Cerebellum (tissue), 5 donors: ENCODE results near the gene AKR1C4.

DNA sequence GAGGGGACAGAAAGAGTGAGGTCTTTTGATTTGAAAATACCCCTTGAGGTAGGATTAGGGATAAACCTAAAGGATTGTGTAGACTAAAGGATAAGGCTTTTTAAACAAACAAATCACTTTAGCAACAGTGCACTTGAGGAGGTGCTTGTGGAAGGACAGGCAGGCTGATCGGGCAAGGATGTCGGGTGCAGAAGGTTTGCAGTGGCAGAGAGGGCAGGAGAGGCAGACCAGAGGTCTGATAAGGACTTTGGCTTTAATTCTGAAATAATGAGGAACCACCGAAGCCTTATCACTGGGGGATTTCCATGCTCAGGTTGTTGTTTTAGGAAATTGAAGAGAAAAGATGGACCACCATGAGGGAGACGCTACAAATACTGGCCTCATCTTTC, 119.4 kb upstream of the KLF6 start:
- PRO-cap, 3 experiments: no peak in any of the 3 experiments
- RAMPAGE, long total RNA: no peak

GRCh38 chr10:4061967-4062509, 277.0 kb upstream of the KLF6 start:
- PRO-cap, 3 experiments: no peak in any of the 3 experiments
- RAMPAGE, long total RNA: no peak

- PRO-cap, 3 experiments: no peak in any of the 3 experiments
- RAMPAGE, long total RNA: no peak
Measured at GRCh38 chr10:4067262-4068259, 282.6 kb upstream of the KLF6 start.

GRCh38 chr10:4086378-4086926, 301.4 kb upstream of the KLF6 start:
- PRO-cap, 3 experiments: no peak in any of the 3 experiments
- RAMPAGE, long total RNA: no peak

- PRO-cap, 3 experiments: no peak in any of the 3 experiments
- RAMPAGE, long total RNA: no peak
Measured at GRCh38 chr10:4120359-4120999, 335.5 kb upstream of the KLF6 start.

DNA sequence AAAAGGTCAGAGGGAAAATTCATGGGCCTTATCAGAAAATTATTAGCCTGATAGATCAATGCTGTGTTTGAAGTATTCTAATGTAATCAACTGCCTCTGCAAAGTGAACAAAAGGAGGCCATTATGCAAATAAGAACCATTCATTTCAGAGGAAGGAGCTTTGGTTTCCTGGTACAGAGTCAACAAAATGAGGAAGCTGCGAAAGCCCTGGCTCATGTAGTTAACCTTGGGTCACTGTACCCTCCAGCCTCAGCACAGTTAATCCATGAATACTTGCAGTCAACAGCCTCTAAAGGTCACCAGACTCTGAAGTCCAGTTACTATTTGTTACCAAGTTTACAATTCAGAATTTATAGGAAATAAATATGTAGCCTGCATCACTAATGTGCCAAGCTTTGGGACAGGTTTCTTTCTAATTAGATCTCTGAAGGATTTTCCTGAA, 343.0 kb upstream of the KLF6 start:
- PRO-cap, 3 experiments: no peak in any of the 3 experiments
- RAMPAGE, long total RNA: no peak

GRCh38 chr10:4242322-4243085, 457.5 kb upstream of the KLF6 start:
- PRO-cap, 3 experiments: no peak in any of the 3 experiments
- RAMPAGE, long total RNA: no peak

DNA sequence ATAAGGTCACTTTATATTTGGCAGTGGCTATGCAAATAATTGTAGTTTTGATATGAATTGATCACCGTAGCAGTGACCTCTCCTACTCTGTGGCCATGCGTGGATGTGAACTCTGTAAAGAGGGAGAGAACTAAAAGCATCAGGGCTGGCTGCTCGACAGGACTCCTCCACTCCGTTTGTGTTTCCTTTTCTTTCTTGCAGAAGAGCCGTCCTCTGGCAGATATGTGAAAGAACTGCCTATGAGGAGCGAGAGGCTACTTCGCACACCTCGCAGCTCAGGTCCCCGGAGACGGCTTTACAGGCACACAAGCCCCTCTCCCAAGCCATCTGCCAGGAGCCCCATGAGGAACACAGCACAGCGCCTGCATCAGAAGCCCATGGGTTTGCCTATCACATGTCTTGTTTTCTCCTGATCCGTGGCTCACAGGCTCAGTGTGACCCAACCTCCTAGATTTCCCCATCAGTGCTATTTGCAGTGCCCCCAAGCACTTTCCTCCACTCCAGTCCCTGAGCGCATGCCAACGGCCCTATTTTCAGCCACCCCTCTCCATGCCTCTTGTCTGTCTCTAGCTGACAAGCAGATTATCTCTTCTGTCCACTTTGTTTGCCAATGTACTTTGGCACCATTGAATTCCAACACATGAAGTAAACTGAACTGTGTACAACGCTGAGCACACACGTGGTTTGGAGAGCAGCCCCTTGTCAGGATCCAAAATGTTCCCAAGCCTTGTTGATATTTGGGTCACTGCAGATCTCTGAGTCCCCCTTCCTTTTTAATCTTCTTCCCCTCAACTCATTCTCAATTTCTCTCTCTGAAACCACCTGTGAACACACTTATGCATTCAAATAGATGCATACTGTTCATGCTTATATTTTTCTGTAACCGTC, 164.3 kb upstream of the AKR1E2 start:
- PRO-cap, 3 experiments: no peak in any of the 3 experiments
- RAMPAGE, long total RNA: no peak

DNA sequence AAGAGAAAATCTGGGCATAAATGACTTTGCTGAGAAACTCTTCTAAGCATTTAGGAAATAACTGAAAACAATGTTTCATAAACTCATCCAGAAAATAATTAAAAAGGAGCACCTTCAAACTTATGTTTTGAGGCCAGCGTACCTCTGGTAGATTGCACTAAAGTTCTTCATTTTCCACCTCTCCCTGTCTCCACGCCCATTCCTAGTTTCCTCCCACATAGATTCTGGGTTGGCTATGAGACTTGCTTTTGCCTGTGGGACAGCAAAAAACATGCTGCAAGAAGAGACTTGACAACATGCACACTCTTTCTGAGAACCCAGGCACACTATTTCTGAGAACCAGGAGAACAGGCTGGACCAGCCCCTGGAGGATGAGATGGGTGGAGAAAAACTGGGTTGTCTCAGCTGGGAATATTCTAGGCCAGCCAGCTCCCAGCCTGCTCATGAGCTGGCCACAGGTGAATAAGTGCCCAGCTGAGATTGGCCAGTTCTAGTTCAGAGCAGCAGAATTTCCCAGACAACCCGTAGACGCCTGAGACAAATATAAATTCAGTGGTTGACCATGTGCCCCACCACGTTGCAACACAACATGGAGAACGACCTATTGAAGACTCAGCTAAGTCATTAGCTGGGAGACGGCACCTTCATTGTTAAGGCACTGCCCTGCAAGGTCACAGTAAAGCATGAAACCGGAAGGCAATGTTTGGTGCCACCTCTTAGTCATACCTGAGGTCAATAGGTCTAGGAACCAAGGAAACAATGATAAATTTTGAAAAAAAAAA, 92.8 kb upstream of the AKR1E2 start:
- PRO-cap, 3 experiments: no peak in any of the 3 experiments
- RAMPAGE, long total RNA: no peak

DNA sequence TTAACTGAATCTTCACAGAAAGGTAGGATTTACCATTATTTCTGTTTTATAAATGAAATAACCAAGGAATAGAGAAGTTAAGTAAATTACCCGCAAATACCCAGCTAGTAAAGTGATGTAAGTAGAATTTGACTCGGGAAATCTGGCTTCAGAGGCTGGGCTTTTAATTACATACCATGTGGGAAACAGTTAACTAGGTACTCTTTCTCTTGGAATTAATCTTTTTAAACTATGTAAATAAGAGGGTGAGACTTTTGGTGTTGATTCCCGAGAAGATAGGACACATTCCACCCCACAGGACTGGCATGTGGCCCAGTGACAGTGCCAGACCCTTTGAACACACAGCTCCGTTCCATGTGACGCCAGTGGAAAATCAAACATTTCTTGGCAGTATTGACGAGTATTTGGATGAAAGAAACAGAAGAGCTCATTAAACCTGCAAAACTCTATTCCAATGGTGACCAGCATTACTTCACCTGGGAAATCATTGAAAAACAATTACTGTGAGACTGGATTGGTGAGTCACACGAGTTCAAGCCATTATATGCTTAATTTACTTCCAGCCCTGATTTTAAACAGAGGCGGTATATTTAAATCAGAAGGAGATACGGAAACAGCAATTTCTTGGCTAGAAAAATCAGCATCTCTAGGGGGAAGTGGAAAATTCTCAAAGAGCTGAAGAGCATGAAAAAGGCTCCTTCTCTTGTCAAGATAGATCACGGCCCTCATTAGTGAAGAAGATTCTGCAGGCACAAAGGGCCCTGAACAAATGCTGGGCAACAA, 25.8 kb downstream of the AKR1E2 start:
- PRO-cap, 3 experiments: no peak in any of the 3 experiments
- RAMPAGE, long total RNA: no peak

- PRO-cap, 3 experiments: no peak in any of the 3 experiments
- RAMPAGE, long total RNA: no peak
Measured at GRCh38 chr10:4902162-4902371, 61.1 kb upstream of the AKR1C1 start.

DNA sequence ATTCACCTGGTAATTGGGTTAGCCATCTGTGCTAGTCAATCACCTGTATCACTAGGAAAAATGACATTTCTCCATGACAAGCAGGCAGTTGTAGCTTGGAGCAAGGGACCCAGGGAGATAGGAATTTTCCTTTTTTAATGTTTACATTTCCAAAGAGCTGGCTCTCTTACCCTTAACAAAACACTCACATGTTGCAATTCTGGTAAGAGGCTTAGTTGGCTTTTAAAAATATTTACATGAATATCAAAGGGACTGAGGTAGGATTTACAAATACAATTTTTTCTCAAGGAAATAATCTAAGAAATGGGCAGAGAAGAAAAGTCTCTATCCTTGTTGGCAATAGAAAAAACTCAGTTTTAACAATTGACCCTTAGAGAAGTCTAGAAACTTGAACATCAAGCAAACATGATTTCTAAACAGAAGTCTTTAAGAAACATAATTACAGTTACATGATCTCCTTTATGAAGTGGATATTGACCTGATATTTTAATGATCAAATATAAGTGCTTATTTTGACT, 16.0 kb upstream of the AKR1C1 start:
- PRO-cap, 3 experiments: no peak in any of the 3 experiments
- RAMPAGE, long total RNA: no peak

- PRO-cap, 3 experiments: no peak in any of the 3 experiments
- RAMPAGE, long total RNA: no peak
Measured at GRCh38 chr10:4957297-4957496, 6.0 kb upstream of the AKR1C1 start.

DNA sequence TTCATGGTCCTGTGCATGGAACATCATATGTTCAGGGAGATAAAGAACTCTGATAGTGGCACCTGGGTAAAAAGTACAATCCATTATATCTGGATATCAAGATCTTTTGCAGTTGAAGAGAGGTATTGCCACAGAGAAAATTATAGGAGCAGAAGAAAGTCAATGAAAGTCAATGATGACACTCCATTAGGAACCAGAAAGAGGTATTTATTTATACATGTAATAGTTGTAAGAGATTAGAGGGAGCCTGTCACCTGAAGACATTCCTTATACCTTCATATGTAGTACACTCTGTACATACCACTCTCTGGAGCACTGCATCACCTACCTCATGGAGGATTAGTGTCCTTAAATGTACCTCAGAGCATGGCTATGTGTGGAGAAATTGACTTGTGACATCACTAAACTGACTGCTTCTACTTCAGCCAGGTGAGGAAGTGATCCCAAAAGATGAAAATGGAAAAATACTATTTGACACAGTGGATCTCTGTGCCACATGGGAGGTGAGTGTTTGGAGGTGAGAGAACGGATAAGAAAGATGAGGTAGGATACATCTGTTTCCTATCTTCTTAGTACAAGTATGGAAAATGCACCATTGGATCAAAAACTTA, 4.8 kb downstream of the AKR1C1 start:
- PRO-cap, 3 experiments: no peak in any of the 3 experiments
- RAMPAGE, long total RNA: no peak

GRCh38 chr10:4972401-4973112, 9.3 kb downstream of the AKR1C1 start:
- PRO-cap, 3 experiments: no peak in any of the 3 experiments
- RAMPAGE, long total RNA: no peak

DNA sequence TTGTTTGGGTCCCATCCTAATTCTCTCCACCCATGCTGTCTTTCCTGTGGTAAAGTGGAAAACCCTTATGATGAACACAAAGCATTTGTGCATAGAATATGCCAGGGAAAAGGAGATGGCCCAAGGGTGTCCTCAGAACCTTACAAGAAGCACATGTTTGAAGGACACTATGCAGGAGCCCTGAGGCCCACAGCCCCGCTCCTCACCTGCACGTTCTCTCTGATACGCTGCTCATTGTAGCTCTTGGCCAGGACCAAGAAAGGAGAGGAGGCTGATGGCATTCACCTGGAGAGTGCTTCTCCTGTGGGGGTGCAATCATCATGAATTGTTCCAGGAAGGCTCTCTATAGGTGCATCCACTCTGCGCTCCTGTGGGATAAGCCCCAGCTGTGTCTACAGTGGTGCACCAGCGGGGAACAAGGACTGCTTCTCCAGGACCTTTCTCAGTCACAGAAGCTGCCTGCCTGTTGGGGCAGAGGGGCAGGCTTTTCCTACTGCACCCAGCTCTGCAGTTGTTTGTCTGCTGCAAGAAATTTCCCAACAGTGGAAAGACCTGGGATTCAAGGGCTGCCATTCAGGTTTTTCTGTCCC, 20.0 kb downstream of the AKR1C2 start:
- PRO-cap, 3 experiments: no peak in any of the 3 experiments
- RAMPAGE, long total RNA: no peak

- PRO-cap, 3 experiments: no peak in any of the 3 experiments
- RAMPAGE, long total RNA: no peak
Measured at GRCh38 chr10:5195556-5196363, 877 bp upstream of the AKR1C4 start.

DNA sequence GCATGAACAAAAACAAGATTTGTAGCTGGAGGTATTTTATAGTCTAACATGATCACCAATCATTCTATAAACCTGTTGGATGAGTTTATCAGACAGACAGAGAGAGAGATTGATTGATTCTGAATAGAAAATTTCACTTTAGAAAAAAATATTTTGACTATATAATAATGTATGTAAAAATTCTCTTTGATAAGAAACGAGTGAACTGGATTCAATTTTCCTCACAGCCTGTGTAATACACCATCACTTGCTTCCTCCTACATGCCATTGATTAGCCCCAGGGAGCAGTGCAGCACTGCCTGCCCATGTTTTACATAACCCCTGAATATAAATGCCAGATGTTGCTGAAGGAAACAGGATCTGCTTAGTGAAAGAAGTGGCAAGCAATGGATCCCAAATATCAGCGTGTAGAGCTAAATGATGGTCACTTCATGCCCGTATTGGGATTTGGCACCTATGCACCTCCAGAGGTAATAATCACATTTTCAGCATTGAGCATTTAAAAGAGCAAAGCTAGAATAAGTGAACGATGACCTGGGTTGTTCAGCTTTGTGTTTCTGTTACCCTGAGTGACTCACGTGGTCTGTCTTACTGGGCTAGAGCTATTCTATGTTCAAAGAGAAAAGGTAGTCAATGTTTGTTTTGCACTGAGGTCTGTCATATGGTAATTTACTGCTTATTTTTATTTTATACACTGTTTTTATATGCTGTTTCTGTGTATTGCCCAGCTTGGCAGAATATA, at the start of gene AKR1C4:
Gene AKR1C4 (plus strand): TSS at position 356 of the 742 bp plus-strand sequence.
- PRO-cap, 3 experiments: no peak in any of the 3 experiments
- RAMPAGE, long total RNA: no peak

DNA sequence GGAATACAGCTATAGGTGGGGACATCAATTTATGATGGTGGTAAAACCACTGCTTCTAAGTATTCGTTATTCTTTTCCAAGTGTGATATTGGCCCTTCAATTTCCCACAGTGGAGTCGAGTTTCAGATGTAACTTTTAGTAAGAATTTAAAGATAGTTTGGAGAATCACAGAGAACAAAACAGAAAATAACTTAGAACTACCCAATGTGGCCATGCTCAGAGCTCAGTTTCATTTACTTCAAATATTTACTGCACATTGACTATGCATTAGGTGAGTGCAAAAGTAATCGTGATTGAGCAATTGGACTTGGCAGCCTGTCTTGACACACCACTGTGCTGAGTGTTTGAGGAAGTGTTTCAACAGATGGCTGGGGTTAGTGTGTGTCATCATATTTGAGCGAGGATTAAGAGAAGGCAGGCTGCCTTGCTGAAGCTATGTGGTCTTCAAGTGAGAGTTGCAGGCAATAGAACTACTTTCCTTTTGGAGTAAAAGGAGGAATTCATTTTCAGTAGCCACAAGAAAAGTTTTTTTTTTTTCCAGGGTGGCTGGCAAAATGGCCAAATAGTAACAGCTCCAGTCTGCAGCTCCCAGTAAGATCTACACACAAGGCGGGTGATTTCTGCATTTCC, 37.4 kb downstream of the AKR1C4 start:
- PRO-cap, 3 experiments: no peak in any of the 3 experiments
- RAMPAGE, long total RNA: no peak

DNA sequence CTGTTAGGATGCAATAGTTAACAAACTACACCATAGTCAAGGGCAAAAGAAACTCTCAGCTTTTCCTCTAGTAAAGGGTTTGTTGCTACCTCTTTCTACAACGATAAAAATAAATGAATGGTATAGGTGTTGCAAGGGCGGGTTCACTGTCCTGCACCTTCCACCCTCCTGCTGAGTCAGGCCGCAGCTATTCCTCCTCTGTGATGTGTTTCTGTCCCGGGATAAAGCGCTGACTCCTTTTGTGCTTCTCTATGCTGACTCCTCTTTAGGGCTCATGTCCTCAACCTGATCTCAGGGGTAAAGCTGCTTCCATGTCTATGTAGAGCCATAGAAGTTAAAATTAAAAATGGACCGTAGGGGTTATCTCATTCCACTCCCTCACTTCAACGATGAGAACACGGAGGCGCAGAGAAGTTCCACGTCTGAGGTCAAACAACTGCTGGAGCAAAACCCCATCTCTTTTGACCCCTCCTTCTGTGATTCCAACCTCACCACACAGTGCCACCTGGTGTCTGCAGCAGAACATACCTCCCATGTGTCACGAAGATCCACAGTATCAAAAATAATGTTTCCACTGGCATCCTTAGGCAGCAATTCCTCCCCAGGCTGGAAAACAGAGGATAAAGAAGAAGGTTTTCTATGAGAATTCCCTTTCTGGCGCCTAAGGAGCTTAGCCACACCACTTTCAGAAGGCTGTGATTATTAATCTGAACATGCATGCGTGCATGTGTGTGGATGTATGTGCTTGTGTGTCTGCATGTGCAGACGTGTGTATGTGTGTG, 81.4 kb upstream of the UCN3 start:
- PRO-cap, 3 experiments: no peak in any of the 3 experiments
- RAMPAGE, long total RNA: no peak